Sternocleidomastoid (tissue), 1 donor: ENCODE measurements around a stretch of chr15.

- PRO-cap: no peak
These were observed 459 bp downstream of the AP4E1 start for GRCh38 chr15:50909021-50909262.

GRCh38 chr15:51077120-51077562, 17.6 kb downstream of the TNFAIP8L3 start:
- PRO-cap: no peak

DNA sequence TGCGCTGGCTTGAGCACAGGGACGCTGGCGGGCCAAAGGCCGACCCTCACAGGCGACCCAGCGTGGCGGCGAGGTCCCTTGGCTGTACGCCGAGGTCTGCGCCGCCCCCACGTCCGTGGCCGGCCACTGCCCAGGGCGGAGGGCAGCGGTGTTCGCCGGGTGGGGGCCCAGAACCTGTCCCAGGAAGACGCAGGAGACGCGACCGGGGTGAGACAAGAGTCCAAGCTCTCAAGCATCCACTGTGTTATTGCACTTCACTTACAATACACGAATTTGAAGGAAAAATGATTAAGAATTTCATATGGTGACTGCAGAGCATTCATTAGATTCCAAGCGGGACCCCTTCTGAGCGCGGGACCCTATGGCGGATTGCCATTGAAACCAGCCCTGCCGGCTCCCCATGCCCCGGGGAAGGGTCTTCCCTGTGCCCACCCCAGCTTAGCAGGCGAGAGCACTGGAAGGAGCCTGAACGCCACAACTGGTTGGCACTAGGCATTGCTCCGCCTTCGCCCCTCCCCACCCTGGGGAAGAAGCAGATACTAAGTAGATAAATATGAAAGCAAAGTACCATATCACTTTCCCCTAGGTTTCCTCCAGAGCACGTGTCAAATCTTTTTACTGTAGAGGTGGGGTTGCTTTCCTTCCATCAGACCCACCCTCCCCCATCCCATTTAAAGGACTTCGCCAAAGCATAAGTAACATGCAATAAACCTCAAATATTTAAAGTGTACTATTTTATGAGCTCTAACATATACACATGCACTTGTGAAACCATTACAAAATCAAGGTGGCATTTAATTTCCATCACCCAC, 70.8 kb downstream of the CYP19A1 start:
- PRO-cap: no peak

DNA sequence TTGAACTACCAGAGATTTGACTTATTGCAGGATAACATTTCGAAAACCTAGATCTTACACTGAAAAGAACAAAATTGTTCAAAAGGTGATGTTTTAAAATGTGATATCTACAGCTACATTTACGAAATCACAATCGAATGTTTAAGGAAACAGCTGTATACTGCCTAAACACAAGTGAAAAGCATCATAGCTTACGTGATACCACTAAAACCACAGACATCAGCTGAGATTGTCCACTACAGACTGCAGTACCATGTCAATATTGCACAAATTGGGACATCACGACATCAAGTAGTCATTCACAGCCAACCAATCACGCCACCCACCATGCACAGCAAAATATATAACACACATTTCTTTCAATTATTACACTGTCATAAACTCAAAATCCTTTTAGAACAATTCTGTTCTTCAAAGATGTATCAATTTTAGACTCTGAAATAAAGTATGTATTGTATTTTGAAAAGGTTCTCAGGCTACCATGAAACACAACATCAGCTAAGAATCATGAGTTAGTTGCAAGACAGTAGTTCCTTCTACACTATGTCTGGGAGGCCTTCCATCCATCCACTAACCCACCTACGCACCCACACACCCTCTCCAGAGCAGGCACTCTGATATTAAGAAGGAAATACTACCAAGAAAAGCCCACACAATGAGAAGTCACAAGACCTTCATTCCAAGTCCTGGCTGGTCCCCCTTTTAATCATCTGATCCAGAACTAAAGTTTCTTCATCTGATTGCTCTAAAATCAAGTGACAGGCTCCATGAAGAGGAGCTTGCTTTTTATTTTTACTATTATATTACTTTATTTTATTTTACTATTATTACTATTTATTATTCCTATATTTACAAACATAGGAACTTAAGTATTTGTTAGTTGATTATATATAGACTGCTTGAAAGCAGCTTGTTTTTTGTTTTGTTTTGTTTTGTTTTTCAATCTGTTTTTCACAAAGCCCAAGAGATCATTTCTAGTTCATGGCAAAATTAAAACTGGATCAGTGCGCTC, 3.0 kb downstream of the DMXL2 start:
- PRO-cap: unidirectional peak, minus-strand start at position 616 of the sequence

DNA sequence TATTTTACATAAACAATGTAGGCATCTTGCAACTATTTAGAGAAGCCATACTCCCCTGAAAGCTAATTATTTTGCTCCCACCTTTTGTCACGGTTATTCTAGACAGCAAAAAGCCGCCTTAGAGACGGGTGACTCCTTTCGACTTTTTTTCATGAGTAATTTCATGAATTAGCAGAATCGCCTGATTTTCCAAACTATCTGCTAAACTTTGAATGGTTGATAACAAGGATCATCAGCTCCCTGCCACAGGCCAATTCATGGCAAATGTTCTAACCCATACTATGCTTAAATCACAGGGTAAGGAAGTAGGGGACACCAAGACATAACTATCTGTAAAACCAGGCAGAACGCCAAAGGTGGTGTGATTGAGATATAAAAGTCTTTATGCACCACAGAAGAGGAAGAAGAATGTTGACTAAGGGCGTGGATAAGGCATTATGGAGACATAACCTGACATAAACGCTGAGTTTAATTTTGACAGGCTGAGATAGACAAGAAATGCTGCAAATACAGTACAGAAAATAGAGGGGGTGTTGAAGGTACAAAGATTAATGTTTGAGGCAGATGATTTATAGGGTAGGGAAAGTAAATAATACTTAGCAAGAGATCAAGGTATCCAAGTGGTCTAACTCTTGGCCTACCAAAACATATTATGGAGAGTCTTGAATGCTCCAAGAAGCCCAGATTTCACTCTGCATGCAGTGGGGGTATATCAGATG, 934 bp upstream of the DMXL2 start:
- PRO-cap: no peak

DNA sequence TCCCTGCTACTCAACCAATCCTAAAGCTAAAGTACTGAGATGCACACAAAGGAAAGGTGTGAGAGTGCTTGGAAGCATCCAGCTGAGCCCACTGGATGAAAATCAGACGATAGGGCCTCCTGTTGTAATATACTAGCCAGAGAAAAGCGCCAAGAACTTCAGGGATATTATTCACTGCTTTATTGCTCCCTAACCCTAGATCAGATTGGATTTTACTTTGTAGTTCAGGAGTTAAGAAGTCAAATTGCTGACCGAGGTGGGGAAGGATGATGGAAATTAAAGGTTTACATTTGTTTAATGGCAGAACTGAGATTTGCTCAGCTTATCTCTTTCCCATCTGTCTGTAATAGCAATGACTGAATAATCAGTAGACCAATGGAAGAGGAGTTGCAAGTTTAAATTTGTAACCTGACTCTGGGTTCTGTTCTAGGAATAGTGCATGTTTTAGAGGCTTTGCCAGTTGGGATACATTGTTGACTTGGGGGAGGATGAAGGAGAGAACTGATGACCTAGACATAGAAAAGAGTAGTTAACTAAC, 16.5 kb upstream of the TMOD3 start:
- PRO-cap: no peak

- PRO-cap: no peak
These were observed 8.3 kb downstream of the TMOD3 start for GRCh38 chr15:51837793-51838174.

- PRO-cap: no peak
These were observed 37.1 kb downstream of the TMOD3 start for GRCh38 chr15:51866500-51867077.

DNA sequence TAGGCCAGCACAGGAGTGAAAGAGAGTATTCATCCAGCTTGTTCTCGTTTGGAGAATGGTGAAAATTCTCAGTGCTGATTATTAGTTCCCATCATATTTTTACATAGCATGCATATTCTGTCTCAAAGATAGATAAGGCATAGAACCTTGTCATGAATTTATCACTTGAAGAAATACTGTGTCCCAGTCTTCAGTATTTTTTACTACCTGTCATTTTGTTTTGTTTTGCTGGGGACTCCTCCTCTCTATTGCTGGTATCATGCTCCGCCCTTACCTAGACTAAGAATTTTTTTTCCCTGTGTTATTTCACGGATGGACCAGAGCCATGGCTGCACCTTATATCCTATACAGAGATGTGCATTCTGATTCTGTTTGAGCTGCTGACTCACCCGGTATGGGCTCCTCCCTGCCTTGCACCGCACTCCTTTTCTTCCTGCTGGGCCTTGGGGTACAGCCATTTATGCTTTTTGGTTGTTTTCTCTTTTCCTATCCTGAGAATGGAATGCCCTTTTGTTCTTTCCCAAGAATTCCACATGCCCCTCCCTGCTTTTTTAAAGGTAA, 45.1 kb downstream of the TMOD3 start:
- PRO-cap: no peak

DNA sequence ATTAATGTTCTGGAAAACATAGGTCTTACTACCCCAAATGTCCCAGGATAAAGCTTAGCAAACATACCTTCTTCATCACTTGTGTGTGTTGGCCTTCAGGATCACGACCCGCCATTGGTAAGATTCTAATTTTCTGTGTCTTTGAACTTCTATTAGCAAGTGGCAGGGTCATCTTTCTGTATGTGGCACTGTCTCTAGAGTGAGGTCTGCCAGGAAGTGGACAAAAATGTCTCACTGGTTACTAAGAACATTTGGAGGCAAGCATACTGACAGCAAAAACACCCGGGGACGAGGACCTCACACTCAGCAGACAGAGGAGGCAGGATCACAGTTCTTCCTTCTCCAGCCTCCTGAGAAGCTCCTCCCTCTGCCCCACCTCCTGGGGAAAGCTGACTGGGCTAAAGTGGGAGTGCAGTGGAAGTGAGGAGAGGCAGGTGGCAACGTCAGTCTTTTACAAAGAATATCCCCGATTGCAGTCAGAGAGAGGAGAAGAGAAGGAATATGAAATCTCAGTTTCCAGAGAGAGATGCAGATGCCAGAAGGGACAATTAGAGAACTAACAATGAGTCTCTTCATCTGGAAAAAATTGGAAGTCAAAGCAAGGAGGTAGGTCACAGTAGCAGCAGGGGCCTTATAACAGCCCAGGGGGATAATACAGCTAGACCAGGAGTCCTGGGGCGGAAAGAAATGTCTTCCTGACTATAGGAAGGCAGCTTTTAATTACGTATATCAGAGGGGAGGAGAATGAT, 47.4 kb downstream of the LEO1 start:
- PRO-cap: no peak

DNA sequence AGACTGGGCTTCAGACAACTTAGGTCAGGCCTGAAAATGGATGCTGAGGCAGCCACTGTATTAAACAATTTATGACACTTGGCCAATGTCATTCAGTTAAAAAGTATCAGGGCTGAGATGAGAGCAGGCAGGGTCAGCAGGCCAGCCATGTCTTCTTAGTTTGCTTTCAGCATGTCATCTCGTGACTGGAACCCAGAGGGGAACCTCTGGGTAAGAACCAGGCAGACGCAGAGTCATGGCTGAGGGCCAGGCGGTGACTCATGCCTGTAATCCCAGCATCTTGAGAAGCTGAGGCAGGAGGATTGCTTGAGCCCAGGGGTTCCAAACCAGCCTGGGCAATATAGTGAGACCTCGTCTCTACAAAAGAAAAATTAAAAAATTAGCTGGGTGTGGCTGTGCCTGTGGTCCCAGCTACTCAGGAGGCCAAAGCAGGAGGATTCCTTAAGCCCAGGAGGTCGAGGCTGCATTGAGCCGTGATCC, 11.8 kb downstream of the BCL2L10 start:
- PRO-cap: no peak

- PRO-cap: no peak
These were observed 46.2 kb upstream of the GNB5 start for GRCh38 chr15:52237429-52237788.

DNA sequence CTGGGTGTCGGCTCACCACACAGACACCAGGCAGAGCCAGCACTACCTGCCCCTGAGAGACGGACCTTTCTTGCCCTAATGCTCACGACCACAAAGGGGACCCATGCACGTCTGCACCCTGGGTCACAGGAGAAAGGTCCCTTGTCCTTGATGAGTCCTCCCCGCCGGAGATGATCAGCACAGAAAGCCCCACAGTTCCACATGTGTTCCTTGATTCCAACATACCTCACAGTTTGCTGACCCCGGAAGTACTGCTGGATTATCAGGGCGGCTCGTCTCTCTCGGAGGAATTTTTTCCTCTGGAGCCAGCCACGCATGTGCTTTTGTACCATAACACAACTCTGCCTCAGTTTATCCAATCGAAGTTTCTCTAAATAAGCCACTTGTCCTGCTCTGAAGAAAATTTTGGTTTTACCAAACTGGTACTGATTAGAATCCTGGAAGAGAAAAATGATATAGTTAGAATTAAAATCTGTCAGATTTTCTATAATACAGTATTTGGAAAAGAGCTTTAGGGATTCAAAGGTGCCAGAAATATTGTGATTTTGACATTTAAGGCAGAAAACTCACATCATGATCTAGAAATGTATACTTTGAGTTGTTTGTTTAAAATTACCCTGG, 51.4 kb downstream of the MYO5C start:
- PRO-cap: no peak

- PRO-cap: no peak
These were observed 39.2 kb downstream of the MYO5C start for GRCh38 chr15:52256377-52256774.

- PRO-cap: no peak
These were observed 100.9 kb downstream of the MYO5A start for GRCh38 chr15:52427887-52428086.

DNA sequence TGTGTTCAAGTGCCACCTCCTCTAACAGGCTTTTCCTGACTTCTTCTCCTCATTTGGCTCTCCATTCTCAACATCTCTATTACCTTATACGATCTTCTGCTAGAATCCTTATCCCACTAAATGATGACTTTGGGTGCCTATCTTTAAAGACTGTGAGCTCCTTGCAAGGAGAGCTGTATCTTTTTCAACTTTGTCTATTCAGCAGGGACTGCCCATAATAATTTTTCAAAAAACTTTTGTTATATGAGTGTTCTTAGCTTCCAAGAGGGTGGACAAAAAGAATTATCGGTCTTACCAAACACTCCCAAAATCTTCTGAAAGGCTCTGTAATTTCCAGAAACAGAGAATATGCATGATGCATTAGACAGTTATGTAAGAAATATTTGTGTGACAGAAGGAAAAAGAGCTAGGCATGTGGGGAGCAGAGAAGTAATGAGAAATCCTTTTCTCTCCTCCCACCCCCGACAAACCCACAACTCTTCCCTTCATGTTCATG, 87.0 kb downstream of the MYO5A start:
- PRO-cap: no peak

DNA sequence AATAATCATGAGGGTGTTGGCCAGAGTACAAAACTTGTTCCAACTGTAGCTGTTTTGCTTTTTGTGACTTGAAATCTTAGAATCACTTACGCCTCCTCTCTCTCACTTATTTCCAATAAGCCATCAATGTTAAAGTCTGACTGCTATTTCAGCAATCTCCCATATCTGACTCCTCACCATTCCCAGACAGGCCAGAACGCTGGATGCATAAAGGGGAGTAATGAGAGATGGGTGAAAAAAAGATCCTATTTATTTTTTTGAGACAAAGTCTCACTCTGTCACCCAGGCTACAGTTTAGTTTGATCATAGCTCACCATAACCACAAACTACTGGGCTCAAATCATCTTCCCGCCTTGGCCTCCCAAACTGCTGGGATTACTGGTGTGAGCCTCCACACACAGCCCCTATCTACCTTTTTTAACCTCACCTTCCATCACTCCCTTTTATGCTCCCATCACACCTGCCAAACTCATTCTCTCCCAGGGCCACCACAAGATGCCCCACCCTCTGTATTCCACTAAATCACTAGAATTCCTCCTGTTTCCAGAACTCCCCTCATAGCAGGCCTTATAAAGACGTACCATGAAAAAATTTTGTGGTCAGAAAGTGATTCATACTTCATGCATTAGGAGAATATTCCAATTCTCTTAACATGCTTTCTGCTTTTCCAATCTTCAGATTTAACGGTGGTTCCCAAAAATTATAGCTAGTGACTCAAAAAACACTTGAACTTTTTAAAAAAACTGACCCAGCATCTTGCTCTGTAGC, 36.4 kb downstream of the ATOSA start:
- PRO-cap: no peak

- PRO-cap: bidirectional peak, plus-strand start at chr15:52678525, minus-strand start at chr15:52678283
These were observed 1.1 kb downstream of the ATOSA start for GRCh38 chr15:52678108-52678498.

GRCh38 chr15:52798459-52799009, 8.4 kb upstream of the ONECUT1 start:
- PRO-cap: no peak

GRCh38 chr15:52805124-52805562, 15.0 kb upstream of the ONECUT1 start:
- PRO-cap: no peak